ENCODE measurements around the gene VPS54.

DNA sequence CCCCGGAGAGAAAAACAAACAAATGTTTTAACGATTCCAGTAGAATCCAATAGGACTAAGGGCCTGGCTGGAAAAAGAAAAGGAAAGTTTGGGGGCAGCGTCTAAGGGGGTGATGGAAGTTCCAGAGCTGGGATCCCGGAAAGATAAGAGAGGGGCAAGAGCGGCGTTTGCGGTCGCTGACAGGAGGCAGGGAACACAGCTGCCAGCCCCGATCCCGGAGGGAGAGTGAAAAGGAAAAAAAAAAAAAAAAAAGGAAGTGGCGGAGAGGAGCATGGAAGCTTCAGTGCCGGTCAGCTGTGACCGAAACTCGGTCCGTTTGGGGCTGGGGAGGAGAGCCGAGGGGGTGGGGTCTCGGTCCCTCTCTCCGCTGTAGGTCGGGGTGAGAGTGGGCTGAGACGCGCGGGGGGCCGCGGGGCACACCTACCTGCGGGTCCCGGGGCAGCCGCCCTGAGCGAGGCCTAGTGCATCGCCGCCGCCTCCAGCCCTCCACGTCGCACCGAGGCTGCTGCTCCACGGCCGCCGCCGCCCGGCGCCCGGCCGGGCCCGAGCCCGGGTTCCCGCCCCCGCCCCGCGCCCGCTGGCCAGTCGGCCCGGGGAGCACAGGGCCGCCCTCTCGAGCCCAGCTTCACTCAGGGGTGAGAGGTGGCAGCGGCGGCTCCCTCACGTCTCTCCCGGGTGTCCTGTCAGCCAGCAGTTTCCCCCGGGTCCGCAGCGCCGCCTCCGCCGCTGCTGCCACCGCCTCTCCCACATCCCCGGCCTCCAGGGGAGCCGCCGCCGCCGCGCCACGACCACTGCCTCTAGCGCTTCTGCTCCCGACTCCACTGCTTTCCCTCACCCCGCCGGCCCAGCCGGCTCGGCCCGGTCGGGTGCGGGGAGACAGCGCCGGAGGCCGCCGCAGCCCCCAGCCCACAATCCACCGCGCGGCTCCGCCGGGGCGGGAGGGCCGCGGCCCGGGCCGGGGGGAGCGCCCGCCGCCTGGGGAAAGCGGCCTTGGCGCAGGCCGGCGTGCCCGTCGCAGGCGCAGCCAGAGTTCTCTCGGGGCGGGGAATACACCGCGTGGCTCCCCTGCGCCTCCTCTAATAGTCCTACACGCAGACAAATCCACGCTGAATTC is at the start of gene VPS54:
Gene VPS54 (minus strand): TSS at position 915 of the 1,114 bp plus-strand sequence.
- PRO-cap = bidirectional peak, plus-strand start at position 283 of the sequence, minus-strand start at position 227 of the sequence; bidirectional peak, plus-strand start at position 469 of the sequence, minus-strand start at position 482 of the sequence; bidirectional peak, plus-strand start at position 628 of the sequence, minus-strand start at position 545 of the sequence; bidirectional peak, plus-strand start at position 990 of the sequence, minus-strand start at position 670 of the sequence

GRCh38 chr2:64136062-64136527 is 8.1 kb downstream of the PELI1 start:
- PRO-cap = no peak

DNA sequence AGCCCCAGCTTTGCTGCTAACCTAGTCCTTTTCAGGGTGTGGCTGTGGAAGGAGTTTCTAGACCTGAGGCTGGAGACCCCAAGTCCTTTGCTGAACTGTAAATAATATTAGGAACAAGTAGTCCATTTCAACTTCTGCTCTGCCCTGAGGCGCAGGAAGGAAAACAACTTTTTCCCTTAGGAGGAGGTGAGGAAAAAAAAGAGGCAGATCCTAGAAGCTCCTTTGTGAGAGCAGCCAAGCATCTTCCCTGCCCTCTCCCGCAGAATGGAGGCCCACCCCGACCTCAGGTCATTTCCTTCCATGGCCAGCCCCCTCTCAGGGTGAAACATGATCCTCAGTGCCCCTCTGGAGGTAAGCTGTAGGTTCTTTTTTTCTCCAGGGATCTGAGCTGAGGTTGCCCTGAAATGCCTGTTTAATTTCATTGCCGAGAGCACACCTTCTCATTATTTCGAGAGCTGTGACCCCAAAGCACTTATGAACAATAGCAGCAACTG is 122.7 kb upstream of the LGALSL start:
- PRO-cap = no peak

- PRO-cap = bidirectional peak, plus-strand start at chr2:64406738, minus-strand start at chr2:64406502
These were observed 47.7 kb upstream of the LGALSL start for GRCh38 chr2:64406247-64406632.

DNA sequence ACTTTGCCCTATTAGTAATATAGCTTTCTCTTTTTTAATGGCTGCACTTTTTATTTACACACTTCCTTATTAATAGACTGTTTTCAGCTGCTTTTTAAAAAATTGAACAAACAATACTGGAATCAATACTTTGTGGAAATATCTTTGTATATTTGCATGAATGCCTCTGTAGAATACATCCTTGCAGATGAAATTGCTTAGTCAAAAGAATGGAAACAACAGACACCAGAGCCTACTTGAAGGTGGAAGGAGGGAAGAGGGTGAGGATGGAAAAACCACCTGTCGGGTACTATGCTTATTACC is 12.9 kb downstream of the AFTPH start:
- PRO-cap = no peak

- PRO-cap = no peak
These were observed 2.2 kb downstream of the SERTAD2 start for GRCh38 chr2:64651536-64651936.

DNA sequence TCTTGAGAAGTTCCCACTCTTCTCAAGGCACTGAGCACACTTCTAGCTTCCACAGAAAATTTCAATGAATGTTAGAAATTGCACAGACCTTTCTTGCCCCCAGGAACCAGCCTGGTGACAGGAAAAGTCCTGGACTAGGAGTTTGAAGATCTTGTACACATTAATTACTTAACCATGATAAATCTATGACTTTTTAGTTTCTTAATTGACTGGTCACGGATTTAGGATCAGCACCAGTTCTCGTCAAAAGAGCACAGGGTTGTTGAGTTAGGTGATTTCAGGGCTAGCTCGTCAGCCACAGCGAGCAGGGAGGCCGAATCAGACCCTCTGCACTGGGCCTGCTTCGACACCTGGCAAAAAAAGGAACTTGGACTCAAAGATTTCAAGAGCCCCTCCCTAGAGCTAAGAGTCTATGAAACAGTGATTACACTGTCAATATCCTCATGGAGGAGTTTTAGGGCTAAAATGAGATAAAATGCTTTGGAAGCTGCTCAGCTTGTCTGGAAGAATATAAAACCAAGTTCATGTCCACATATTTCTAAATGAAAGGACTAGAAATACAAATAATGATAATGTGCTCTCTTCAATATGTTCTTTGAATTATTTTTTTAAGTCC is 4.5 kb upstream of the SERTAD2 start:
- PRO-cap = no peak

DNA sequence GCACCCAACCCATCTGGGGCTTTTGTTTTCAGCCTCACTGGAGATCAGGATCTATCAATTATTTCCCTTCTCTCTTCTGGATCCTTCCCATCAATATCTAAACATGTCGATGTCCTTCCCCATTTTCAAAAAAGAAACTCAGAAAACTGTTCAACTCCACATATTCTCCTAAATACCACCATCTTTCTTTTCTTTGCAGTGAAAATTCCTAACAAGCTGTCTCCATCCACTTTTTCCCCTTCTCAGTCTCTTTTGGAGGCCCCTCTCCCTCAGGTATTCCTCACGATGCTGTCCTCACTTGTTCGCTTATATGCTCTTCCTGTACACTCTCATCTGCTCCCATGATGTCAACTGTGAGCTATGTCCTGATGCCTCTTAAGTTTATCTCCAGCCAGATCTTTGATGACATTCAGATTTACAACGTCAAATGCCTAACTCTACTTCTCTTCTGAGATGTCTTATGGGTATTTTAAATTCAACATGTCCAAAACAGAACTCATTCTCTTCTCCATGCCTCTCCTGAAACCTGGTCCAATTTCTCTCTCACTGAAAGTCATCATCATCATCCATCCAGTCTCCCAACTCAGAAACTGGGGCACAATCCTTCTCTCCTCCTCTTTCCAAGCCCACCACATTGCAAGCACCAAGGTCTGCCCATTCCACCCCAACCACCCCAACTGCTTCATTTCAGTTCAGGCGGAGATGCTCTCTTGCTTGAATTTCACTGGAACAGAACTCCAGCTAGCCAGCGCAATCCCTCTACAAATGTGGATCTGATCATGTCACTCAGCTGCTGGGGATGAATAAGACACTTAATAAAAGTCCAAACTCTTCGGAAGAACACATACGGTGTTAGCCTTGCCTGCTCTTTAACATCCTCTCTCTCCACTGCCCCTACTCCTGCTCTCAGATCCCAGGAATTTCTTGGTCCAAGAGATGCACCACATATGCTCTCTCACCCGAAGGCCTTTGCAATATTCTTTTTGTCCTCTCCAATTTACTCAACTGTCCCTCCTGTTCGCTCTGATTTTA is 55.3 kb upstream of the SERTAD2 start:
- PRO-cap = no peak

- PRO-cap = unidirectional peak, minus-strand start at chr2:64769530; unidirectional peak, minus-strand start at chr2:64769560
These were observed 115.7 kb upstream of the SERTAD2 start for GRCh38 chr2:64769374-64769782.

DNA sequence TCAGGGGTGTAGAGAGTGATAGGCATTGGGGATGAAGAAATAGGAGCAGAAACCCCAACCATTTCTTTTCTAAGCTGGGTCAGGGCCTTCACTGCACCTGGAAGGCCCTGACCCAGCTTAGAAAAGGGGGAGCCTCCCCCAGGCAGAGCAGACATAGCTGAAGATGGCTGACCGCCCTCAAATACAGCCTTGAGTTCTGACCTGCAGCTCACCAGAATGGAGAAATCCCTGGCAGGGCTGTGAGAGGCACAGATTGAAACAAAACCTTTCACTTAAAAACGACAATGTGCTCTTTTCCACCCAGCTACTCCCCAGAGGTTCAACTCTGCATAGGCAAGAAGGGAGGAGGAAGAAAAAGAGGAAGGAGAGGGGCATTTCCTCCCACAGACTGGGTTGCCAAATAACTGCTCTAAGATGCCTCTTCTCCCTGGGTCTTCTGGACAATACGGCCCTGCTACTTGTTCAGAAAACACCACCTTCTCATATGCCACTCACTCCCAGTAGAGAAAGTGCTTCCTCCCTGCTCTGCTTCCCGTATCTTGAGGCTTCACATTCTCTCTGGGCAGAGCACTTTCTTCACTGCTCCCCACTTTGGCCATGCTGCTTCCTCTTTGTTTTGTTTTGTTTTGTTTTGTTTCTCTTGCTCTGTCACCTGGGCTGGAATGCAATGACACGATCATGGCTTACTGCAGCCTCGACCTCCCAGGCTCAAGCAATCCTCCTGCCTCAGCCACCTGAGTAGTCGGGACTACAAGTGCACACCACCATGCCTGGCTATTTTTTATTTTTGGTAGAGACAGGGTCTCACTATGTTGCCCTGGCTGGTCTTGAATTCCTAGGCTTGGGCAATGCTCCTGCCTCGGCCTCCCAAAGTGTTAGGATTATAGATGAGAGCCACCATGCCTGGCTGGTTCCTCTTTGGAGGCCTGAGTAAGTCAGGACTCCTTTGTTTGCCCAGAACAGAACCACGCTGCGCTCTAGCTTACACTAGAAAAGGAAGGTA is 136.3 kb upstream of the SLC1A4 start:
- PRO-cap = no peak

DNA sequence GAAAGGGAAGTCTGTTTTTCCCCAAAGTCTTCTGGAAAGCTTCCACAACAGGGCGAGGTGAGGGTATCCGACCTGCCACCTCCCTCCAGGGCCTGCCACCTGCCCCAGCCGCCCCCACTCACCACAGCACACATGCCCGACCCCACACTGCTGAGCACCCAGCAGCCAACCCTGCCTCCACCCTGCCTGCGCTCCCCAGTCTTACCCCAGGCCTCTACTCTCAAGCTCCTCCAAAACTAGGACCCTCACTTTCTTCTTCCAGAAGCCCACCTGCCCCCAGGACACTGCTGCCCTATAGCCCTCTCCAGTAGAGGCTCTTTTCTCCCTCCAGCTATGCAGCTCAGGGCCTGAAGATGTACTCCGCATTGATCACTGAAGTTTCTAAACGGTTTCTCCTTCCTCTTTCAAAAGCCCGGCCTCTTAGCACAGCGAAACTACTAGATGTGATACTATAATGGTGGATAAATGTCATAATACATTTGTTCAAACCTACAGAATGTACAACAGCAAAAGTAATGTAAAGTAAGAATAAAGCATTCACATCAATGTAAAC is 128.8 kb upstream of the SLC1A4 start:
- PRO-cap = bidirectional peak, plus-strand start at position 133 of the sequence, minus-strand start outside the sequence; bidirectional peak, plus-strand start at position 407 of the sequence, minus-strand start at position 383 of the sequence

DNA sequence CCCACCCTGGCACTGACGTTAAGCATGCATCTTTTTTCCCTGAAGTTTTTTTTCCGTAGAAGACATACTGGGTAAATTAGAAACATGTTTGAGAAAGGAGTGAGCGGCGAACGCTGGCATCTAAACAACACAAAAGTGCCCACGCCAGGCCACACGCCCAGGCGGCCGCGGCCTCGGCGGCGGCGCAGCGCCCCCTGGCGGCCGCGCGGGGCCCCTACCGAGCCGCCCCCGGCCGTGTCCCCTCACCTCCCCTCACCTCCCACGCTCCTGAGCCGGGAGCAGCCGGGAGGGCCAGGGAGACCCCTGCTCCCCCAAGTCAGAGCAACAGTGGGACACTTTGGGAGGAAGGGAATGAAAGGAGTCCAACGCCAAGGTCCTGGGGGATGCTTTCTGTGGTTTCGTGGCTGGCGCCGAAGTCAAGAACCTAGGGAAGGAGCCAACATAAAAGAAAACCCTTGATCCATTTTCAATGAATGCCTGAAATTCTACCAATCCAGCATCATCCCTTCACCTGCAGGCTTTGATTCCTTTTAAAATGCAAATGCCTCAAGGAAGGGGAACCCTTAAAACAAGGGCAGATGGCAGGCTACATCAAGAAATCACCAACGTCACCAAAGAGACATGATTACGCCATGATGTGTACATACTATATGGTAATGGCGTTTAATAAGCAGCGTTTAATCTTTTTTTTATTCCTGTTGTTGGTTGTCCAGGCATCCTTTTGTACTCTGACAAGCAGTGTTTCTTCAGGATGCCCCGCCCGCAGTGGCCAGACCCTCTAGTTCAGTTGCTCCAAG is 123.5 kb upstream of the SLC1A4 start:
- PRO-cap = unidirectional peak, minus-strand start at position 126 of the sequence

- PRO-cap = unidirectional peak, plus-strand start at chr2:64876593
These were observed 113.0 kb upstream of the SLC1A4 start for GRCh38 chr2:64875966-64876812.

GRCh38 chr2:64946087-64946899 is 42.9 kb upstream of the SLC1A4 start:
- PRO-cap = bidirectional peak, plus-strand start at chr2:64946470, minus-strand start at chr2:64946355

DNA sequence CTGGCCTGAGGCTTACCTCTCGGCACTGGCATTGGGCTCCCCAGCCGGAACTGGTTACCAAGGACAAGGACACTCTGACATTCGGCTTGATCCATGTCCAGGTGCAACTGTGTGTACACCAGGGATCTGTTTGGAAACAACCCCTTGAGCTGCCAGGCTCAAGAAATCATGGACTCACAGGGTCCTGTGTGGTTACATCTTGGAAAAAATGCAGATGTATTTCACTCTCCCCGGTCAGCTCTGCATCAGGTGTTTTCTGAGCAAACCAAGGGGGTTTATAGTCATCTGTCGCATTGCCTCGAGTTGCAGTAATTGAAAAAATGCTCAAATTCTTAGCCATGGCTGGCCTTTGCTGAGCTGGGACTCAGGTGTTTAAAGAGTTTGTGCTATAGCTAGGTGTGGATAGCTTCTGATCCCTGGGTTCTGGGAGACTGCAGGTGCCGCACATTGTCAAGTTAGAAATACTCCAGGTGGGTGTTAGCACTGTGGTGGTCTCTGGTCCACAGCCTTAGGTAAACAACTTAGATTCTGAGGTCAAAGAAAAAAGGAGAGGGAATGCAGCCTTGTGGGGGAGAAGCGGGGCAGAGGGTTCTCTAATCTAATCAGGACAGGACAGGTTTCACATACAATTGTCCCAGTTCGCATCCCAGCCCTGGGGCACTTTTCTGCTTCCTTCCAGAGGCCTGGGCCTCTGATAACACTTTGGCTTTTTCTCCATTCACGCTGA is 32.2 kb downstream of the SLC1A4 start:
- PRO-cap = no peak

DNA sequence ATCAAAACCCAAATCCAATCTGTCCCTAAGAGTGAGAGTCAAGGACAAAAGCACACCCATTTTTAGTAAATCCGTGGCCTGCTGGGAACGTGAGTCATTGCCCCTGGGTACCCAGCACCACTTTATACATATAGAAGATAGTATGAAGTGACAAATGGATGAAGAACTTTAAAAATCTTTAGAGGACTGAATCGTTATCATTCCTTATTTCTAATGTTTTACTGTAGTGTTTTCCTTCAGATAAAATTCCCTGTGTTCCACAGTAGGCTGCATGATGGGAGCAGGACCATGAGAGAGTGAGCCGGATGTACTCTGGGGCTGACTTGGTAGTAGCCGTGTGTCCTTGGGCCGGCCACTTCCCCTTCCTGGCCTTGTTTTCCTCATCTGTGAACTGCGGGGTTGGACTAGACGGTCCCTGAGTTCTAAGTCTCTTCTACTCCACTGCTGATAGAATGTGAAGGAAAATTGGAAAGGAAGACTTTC is 28.5 kb upstream of the CEP68 start:
- PRO-cap = no peak

GRCh38 chr2:65057401-65057898 is 1.2 kb downstream of the CEP68 start:
- PRO-cap = bidirectional peak, plus-strand start at chr2:65057743, minus-strand start at chr2:65057537

DNA sequence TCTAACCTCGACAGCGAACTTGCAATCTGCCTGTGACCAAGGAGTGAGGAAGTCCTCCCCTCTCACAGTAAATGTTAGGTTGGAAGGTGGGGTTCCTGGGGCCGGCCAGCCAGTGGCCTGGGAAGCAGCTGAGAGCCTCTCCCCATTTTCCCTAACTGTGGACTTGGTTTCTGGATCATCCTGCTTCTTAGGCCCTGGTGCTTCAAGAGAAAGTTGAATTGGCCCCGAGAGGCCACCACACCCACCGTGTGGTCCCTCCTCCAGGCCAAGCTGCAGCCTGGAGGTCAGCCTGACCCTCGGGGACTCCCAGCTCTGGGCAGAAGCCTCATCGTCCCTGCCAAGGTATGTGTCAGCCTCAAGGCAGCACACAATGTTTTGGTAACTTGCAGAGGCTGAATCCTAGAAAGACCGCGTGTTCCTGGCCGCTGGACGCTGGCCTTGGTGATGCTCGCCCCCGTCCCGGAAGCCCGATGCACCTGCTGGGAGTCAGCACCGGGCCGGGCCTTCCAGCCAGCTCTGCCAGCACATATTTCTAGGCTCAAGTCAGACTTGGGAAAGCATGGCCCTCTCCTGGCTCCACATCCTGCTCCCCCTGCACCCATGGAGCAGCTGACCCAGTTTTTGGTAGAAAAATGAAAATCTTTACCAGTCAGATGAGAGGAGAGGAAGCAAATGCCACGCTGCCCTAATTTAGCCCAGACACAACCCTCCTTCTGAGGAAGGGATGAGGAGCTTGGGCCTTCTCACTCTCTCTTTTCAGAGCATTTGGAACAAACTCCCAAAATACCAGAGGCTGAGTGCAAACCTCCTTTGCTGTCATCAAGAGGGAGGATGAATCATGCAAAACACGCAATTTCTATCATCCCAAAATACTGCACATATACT is 72.7 kb downstream of the ACTR2 start:
- PRO-cap = no peak

- PRO-cap = no peak
These were observed 82.1 kb downstream of the ACTR2 start for GRCh38 chr2:65309632-65310177.

DNA sequence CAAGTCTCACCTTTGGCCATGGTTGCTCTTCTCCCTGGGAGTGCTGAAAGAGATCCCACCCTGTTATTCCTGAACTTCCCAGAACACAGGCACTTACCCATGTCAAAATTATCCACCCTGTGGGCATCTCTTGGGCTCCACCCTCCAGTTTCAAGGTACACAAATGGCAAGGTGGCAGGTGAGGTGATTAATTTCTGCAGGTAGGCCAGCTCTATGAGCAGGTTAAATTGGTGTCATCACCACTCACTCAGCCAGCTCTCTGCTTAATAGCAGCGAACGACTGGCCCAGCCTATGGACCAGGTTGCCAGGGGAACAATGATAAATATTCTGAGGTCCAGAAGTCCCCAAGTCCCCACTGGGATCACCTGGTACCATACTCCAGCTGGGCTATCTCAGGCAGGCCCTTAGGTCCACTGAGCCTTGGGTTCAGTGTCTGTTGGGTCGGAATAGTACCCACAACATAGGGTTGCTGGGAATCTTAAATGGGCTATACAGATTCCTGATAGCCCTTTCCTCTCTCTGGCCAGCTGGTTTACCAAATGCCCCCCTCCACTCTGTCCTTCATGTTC is 2.4 kb upstream of the SPRED2 start:
- PRO-cap = no peak

Measured in mucosa of descending colon (tissue), 1 donor.